Brain (tissue), 1 donor: ENCODE measurements around a stretch of chr9.

DNA sequence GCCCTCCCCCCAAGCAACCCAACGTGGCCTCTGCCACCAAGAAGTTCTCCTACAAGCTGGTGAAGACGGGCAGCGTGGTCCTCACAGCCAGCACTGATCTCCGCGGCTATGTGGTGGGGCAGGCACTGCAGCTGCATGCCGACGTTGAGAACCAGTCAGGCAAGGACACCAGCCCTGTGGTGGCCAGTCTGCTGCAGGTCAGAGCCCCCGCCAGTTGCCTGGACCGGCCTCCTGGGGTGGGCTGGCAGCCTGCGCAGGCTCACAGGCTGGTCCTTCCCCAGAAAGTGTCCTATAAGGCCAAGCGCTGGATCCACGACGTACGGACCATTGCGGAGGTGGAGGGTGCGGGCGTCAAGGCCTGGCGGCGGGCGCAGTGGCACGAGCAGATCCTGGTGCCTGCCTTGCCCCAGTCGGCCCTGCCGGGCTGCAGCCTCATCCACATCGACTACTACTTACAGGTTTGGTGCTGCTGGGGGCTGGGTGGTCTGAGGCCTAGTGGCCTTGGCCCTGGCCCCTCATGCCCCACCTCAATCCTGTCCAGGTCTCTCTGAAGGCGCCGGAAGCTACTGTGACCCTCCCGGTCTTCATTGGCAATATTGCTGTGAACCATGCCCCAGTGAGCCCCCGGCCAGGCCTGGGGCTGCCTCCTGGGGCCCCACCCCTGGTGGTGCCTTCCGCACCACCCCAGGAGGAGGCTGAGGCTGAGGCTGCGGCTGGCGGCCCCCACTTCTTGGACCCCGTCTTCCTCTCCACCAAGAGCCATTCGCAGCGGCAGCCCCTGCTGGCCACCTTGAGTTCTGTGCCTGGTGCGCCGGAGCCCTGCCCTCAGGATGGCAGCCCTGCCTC, 4.6 kb upstream of the EHMT1 start:
- RRBS: 91% methylated on average over 3 of the region's 36 CpGs

DNA sequence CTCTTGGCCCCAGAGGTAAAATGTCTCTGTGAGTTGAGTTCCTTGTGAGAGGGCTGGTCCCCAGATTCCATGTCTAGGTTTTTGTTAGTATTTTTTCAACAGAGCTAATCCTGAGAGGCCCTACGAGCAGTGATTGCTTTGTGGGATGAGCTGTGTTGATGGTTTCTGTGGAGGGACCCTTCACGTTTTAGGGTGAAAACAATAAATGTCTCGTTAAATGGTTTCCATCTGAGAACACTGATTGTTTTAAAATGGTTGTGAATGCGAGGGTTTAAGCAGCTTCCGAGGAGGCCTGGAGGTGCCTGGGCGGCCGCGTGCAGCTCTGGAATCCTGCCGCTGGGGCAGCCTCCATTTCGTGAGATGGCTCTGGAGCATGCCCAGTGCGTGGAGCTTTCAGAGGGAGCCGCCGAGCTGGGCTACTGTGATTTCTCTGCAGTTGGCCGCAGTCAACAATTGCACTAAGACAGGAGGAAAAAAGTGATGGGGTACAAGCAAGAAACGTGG, 46.8 kb downstream of the EHMT1 start:
- RRBS: no CpG with 5 or more reads among the region's 15 CpGs

DNA sequence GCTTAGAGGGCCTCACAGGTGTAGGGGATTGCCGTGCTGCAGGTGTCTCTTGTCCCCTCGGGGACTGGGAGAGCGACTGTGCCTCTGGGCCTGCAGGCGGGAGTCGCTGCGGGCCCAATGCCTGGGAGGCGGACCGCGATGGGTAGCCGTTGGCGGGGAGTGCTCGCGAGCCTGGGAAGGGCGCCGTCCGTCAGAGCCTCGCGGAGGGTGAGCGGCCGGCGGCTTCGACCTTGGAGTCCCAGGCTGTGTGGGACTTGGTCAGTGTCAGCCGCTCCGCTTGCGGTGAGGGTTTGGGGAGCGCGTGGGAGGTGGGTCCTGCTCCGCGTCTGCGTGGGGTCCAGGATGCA, 89.0 kb upstream of the CACNA1B start:
- RRBS: no CpG with 5 or more reads among the region's 30 CpGs

GRCh38 chr9:137828854-137829342, 48.7 kb upstream of the CACNA1B start:
- RRBS: no CpG with 5 or more reads among the region's 12 CpGs

DNA sequence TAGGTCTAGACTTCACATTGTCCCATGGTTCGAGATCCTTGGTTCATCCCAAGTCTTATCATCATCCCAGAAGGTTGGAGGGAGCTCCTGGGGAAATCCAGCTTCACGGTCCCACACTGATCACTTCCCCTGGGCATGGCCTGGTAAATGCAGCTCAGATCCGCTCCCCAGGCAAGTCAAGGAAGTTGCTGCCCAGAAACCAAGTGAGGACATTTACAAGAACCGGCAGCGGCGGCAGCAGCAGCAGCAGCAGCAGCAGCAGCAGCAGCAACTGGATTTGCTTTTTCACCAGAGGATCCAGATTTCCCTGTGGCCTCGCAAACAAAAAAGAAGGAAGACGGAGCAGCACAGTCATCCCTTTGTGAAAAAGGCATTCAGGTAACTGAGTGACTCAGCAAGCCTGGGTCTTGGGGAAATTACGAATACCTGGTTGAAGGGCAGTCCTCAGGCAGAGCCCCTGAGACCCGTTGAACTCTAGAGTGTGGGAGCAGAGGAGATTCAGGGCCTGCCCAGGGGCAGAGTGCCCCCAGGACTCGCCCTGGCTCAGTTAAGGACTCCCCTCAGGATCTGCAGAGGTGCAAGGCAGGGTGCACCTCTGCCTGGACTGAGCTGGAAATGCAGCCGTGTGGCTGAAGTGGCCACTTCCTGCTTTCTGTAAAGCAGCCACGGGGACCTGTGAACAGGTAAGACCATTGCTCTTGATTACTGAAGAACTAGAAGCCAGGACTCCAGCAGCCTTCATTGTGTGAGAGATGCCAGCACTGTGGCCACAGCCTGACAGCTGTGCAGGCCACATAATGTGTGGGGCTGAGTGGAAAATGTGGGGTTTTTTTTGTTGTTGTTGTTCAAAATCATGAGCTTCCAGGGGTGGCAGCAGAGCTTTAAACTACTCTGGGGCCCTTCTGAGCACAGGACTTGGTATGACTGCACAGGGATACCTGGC, 339.5 kb downstream of the CACNA1B start:
- RRBS: no CpG with 5 or more reads among the region's 13 CpGs